H7 (cell line): Measurements from ENCODE around the genes DPP7, ENSG00000284976, TUBB4B and ZMYND19.

DNA sequence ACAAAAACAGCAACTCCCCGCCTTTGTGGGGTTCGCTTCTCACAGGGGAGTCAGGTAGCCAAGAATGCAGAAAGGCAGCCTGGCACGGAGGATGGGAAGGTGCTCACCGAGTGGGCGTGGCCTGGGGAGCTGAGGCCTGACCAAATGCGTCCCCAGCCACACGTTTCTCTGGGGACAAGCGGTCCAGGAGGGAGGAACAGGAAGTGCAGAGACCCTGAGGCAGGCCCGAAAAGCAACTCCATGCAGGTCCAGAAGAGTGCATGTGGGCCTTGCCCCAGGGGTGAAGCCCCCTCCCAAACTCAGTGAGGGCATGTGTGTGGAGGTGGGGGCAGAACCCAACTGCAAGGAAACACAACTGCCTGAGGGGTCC, 2.6 kb upstream of the UAP1L1 start:
- RAMPAGE, long total RNA, result no peak

DNA sequence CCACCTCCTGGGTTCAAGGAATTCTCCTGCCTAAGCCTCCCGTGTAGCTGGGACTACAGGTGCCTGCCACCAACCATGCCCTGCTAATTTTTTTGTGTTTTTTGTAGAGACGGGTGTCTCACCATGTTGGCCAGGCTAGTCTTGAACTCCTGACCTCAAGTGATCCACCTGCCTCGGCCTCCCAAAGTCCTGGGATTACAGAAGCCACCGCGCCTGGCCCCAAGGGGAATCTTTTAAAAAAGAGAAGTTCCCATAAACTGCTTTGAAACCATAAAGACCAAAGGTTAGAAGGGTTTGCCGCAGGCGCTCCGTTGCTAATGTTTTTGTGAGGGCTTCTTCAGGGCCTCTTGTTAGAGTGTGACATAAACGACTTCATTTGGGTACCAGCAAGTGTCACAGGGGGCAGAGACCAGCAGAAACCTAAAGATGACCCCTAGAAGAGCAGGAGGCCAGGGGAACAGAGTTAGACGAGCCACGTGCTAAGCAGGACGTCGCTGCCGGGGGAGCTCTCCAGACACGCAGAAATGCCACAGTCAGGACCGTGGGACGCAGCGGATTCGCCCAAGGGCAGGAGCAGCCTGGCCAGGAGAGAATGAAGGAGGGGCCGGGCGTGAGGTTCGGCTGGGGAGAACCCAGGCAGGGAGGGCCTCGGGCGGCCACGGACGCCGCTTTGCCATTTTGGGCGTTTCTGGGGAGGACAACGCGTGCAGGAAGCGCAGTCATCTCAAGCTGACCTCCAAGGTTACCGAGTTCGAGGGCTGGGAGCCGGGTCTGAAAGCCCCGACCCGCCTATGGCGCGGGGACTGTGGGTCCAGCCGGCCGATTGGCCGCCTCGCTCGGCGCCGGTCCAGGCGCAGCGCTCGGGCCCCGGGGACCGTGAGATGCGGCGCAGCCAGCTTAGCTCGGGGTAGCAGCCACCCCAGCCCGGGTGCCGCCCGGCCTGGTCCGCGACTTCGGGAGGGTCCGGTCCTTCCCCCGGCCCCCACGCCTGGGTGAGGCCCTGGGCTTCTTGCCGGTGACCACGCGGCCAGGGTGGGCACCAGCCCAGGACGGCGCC, 999 bp upstream of the MAN1B1 start:
- RAMPAGE, long total RNA, result no peak

GRCh38 chr9:137113735-137114891, at the start of gene DPP7:
Gene DPP7 (minus strand): TSS chr9:137114733.
- RAMPAGE, long total RNA, result no peak

GRCh38 chr9:137191883-137192865, 3.7 kb downstream of the SSNA1 start:
- RAMPAGE, long total RNA, result no peak

DNA sequence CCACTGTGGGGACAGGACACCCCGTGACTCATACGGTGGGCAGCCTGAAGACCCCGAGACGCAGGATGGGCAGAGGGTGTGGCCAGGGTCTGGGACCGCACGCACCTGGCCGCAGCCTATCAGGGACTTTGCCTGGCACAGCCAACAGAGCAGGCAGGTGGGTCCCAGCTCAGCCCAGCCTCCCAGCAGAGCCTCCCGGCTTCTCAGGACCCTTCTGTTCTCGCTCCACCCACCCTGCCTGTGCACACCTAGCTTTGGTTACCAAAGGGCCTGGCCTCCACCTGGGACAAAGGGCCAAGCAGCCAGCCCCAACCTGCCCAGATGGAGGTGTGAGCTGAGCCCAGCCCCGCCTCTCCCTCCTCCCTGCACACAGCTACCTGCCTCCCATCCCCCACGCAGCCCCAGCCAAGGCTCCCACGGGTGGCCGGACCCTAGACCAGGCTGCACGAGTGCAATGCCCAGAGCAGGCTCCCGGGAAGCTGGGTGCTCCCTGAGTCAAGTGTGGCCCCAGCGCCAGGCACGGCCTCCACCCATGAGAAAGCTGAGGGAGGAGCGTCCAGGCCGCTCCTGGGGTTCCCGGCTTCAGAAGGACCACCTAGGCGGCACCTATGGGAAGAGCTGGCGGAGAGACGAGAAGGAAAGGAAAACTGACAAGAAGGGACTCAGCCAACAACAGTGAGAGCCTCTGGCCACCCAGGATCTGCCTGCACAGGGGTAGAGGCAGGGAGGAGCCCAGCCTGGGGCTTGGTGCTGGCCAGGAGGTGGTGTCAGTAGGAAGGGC, 5.6 kb downstream of the TPRN start:
- RAMPAGE, long total RNA, result no peak

DNA sequence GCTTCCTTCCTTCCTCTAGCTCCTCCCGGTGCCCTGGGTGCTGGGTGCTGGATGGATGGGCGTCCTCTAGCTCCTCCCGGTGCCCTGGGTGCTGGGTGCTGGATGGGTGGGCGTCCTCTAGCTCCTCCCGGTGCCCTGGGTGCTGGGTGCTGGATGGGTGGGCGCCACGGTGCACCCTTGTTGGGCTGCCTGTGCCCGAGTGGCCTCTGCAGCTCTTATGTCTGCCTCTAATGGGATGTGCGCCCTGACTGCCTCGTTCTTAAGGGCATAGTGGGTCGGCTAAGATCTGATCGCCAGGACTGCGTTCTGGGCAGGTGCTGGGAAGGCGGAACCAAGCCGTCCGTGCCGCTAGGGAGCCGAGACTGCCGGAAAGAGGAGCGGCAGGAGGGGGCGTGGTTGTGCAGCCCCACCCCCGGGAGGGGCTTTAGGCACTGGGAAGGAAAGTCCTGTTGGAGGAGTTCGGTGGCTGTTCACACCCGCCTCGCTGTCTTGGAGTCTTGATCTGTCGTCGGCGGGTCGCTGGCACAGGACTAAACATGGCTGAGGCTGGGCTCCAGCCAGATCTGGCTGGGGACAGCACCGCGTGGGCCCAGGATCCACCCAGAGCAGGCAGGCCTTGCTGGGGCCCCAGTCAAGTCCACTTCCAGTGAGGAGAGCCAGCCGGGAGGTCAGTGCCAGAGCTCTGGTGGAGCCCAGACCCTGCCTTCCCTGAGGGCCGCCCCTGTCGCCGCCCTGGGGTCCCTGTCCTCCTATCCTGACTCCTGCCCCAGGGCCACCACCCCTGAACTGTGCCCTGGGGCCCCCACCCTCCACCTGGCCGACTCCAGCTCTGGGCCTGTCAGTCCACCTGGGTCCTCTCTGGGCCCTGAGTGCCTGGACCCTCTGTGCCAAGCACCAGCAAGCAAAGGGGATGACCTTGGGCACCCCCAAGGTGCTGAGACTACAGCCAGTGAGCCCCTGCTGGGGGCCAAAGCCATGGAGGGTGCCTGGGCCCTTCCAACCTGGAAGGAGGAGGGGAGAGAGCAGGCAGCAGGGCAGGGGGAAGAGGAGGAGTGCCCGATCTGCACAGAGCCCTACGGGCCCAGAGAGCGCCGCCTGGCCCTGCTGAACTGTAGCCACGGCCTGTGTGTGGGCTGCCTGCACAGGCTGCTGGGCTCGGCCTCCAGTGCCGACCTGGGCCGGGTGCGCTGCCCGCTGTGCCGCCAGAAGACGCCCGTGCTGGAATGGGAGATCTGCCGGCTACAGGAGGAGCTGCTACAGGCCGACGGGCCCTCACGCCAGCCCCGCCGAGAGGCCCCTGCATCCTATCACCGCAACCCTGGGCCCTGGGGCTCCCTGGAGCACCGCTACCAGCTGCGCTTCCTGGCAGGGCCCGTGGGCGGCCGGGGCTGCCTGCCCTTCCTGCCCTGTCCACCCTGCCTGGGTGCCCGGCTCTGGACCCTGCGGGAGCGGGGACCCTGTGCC, at the start of gene ENSG00000284976:
ENSG00000284976 (plus strand) TSS at position 473 of the 1,464 bp plus-strand sequence.
- RAMPAGE, long total RNA, result no peak

GRCh38 chr9:137241083-137241481, at the start of gene TUBB4B:
Gene TUBB4B (plus strand): TSS chr9:137241287.
- RAMPAGE, long total RNA, result no peak

- RAMPAGE, long total RNA, result no peak
Observed at GRCh38 chr9:137269136-137269953, 8.2 kb upstream of the TOR4A start.

GRCh38 chr9:137453766-137454125, 5.4 kb downstream of the NSMF start:
- RAMPAGE, long total RNA, result no peak

DNA sequence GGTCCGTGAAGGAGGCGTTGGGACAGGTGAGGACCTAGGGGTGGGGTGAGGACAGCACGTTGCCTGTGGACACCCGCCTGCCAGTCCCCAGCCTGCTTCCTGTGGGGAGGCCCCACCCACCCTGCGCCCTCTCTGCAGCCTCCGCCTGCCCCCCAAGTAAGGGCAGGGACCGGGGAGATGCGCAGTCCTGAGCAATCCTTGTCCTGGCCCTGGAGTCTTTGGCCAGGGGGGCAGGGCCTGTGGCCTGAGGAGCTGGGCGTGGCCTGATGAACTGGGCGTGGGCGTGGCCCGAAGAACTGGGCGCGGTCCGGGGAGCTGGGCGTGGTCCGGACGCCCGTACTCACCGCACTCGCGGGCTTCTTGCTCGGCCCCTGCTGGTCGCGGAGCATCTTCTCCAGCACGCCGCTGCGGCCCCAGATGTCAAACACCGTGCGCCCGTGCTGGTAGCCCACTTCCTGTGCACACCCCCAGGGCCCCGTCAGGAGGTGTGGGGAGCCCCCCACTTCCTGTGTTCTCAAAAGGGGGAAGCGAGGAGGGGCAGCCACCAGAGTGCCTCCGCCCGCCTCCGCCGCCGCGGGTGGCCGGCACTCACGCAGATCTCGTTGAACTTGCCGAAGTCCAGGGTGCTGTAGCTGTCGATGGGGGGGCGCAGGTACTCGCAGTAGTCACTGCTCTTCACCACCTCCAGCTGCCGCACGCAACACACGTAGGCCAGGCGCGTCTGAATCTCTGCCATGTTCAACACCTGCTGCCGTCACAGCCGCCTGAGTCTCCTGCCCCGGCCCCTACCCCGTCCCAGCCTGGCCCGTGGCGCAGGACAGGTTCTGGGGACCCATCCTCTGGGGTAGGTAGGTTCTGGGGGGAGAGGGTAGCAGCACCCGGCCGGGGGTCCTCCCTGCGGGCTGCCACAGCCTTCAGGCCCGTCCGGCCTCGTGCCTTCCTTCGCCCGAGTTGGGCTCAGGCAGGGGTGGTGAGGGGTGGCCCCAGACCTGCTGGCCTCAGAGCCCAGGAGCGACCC, 2.8 kb upstream of the NSMF start:
- RAMPAGE, long total RNA, result no peak

DNA sequence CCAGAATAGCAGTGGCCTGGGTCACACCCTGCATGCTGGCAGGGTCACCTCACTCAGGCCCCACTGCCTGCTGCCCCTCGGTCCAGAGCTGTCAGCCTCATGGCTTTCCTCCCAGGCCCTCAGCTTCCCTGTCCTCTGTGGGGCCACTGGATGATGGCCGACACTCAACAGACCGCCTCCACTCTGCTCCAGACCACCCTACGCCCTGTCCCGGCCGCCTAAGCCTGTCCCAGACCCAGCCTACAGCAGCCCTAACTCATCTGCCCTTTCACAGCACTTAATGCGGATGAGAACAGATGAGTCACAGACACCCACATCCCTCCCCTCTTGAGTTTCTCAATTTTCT, 5.9 kb downstream of the PNPLA7 start:
- RAMPAGE, long total RNA, result no peak

- RAMPAGE, long total RNA, result no peak
Observed at GRCh38 chr9:137589975-137590910, at the start of gene ZMYND19. Gene ZMYND19 (minus strand): TSS chr9:137590512.

GRCh38 chr9:137621085-137621384, 2.2 kb downstream of the EHMT1 start:
- RAMPAGE, long total RNA, result no peak

DNA sequence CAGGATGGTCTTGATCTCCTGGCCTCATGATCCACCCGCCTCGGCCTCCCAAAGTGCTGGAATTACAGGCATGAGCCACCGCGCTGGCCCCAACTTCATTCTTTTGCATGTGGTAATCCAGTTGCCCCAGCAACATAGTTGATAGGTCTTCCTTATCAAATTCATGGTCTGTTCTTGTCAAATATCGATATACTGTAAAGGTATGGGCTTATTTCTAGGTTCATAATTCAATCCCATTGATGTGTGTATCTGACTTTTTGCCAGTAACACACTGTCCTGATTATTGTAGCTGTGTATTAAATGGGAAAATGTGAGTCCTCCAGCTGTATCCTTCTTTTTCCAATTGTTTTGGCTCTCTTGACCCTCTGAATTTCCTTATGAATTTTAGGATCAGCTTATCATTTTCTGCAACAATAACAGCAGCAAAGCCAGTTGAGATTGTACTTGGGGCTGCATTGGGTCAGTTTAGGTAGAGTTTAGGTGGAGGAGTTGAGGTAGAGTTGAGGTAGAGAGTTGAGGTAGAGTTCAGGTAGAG, 68.2 kb downstream of the EHMT1 start:
- RAMPAGE, long total RNA, result no peak